Heart left ventricle (tissue), 7 donors: Measurements from ENCODE around the genes NCOA5, SLC2A10 and ZMYND8.

- PRO-cap, 6 experiments, result no peak in any of the 6 experiments
- RAMPAGE, long total RNA, 2 experiments, result no peak in any of the 2 experiments
- RRBS, result no CpG with 5 or more reads among the region's 10 CpGs
These were observed 17.2 kb downstream of the NCOA5 start for GRCh38 chr20:46072317-46073268.

GRCh38 chr20:46089772-46090413 is at the start of gene NCOA5:
TSS of gene NCOA5 (minus strand) at chr20:46089962.
- PRO-cap, 6 experiments, result peak in 6 of 6 experiments; most common plus-strand start chr20:46090040 (in 5); most common minus-strand start chr20:46089962 (in 4)
- RAMPAGE, long total RNA, 2 experiments, result no peak in any of the 2 experiments
- RRBS, result under 1% methylated on average over 16 of the region's 52 CpGs

DNA sequence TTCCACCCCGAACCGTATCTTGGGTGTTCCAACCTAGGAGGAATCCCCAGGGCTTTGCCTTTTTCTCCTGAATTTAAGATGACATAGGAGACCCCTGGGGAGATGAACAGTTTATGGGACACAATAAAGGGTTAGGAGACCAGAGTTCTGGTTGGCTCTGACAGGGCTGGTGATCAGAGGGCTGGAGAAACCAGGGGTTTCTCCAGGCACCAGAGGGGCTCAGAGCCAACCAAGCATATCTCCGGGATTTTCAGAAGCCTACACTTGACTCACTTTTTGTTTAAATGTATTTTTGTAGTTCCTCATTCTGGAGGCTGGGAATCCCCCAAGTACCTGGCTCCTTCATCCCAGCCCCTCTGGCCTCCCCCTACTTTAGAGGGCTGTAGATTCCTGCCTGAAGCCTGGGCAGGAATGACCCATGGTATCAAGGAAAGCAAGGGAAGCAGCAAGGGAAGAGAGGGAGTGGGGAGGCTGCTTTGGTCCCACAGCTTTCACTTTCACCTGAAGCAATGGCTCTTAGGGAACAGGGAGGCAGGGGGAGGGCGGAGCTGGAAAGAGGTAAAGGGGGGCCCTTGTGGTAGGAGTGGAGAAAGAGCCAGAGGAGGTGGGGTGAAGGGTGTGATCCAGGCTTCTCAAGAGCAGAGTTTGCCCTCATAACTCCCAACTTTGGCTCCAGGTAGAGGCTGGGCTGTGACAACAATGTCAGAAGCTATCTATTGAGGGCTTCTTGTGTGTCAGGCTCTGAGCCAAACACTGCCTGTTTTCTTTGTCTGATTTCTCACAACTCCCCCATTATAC is 1.0 kb downstream of the CD40 start:
- PRO-cap, 6 experiments, result no peak in any of the 6 experiments
- RAMPAGE, long total RNA, 2 experiments, result no peak in any of the 2 experiments
- RRBS, result no CpG with 5 or more reads among the region's 4 CpGs

DNA sequence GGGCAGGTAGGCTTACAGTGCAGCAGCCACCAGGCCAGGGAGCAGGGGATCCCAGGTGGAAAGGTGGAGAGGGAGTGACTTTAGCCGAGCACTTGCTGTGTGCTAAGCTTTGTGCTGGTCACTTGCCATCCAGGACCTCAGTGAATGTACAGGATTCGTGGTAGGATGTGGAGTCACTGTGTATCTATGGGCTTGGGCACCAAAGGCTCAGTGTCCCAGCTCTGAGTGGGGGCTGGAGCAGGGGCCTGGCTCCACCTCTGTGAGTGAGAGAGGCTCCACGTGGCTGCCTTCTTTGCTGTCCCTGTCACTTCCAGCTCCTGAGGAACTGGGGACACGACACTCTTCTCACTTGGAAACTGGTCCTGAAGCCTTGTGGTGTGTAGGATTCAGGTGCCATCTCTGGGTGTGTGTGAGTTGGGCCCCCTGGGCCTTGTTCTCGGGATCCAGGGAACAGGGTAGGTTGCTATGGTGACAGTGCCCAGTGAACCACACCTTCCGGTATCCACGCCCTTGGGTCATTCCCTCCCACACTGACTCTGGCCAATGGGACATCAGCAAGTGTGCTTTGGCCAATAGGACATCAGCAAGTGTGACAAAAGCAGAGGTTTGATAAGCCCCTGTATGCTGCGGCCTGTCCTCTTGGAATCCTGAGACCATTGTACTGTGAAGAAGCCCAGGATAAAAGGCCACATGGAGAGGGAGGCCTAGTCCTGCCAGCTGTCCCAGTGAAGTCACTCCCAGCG is 87.7 kb downstream of the CDH22 start:
- PRO-cap, 6 experiments, result peak in 1 of 6 experiments; most common plus-strand start position 637 of the sequence (in 1)
- RAMPAGE, long total RNA, 2 experiments, result no peak in any of the 2 experiments
- RRBS, result no CpG with 5 or more reads among the region's 9 CpGs

GRCh38 chr20:46642595-46643093 is 8.6 kb downstream of the SLC13A3 start:
- PRO-cap, 6 experiments, result no peak in any of the 6 experiments
- RAMPAGE, long total RNA, 2 experiments, result no peak in any of the 2 experiments
- RRBS, result no CpG with 5 or more reads among the region's 11 CpGs

- PRO-cap, 6 experiments, result no peak in any of the 6 experiments
- RAMPAGE, long total RNA, 2 experiments, result no peak in any of the 2 experiments
- RRBS, result no CpG with 5 or more reads among the region's 5 CpGs
These were observed 2.5 kb downstream of the TP53RK start for GRCh38 chr20:46686614-46687257.

DNA sequence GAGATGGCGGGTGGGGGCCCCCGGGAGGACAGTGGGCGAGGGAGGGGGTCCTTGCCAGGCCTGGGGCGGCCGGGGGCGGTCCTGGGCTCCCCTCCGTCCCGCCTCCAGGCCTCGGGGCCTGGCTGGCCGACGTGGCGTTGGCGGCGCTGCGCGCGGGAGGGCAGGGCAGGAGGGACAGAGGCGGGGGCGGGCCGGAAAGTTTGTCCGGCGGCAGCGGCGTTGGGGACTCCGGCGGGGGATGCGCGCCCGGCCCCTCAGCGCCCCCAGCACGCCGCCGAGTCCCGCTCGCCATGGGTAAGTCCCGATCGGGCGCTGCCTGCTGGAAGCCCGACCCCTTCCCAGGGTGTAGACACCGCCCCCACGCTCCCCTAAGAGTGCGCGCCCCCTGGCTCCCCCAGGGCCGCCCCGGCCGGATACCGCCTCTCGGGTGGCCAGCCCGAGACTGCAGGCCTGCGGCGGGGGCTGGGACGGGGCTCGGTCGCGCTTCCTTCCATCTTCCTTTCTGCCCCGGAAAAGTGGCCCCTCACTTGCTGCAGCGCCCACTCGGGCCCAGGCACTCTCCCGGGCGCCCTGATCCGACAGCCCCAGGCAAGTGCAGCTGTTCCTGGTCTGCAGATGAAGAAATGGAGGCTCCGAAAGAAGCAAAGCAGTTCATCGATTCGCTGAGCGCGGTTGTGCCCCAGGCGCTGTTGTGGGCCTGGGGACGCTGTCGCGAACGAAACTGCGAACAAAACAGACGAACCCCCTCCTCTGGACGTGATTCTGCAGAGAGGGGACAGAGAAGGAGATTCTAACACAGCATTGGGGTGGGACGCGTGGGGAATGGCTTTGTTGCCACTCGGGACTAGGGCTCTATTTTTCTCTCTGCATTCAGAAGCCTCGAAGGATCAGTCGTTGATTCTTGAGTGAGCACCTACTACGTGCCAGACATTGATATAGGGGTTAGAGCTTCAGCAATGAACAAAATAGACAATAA is at the start of gene SLC2A10:
SLC2A10 (plus strand) TSS at position 203 of the 976 bp plus-strand sequence.
- PRO-cap, 6 experiments, result peak in 6 of 6 experiments; most common plus-strand start position 189 of the sequence (in 6); most common minus-strand start position 124 of the sequence (in 5)
- RAMPAGE, long total RNA, 2 experiments, result no peak in any of the 2 experiments
- RRBS, result 2% methylated on average over 22 of the region's 80 CpGs

DNA sequence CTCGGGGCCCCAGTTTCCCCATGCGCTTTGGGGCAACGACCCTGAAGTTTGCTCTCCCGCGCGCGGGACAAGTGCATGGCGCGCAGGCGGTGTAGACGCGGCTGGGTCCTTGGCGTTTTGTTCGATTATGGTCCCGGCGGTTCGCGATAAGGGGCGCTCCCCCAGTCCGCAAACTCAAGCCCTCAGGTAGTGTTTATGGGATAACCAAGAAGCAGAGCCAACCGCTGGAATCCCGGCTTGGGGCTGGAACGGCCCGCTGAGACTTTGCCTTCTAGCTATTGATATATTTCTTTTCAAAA is 519 bp downstream of the EYA2 start:
- PRO-cap, 6 experiments, result no peak in any of the 6 experiments
- RAMPAGE, long total RNA, 2 experiments, result no peak in any of the 2 experiments
- RRBS, result 1% methylated on average over 10 of the region's 24 CpGs

DNA sequence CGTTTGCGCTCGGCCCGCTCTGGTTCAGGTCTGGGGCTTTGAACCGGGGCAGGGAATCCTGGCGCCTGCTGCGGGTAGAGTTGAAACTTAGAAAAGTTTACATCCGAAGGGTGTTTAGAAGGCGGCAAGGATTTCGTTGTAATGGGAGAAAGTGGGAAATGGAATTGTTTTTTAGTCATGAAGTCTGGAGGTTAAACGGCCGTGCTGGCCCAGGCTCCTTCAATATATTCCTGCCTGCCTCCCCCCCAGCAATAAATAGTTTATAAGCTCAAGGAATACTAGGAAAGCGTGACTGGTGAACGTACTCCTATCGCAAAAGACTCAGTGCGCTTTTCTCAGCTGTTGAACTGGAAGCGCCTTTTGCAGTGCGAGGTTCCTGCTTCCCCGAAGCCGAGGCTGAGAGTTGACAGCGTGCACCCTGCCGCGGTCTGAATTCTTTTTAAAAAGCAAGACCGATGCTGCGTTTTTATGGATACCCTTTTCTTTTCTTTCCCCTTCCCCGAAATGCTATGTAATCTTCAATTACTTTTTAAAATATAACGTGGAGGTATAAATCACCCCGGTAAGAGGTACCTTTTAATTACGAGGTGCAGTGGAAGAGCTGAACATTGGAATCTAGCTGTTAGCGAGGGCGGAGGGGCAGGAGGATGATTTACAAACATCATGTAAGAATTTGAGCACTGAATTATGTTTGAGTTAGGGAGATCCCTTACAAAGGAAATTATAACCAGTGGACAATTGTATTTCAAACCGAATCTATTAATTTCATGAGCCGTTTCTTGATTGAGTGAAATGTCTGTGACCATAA is 1.1 kb downstream of the EYA2 start:
- PRO-cap, 6 experiments, result peak in 1 of 6 experiments; most common minus-strand start position 349 of the sequence (in 1)
- RAMPAGE, long total RNA, 2 experiments, result no peak in any of the 2 experiments
- RRBS, result 4% methylated on average over 3 of the region's 33 CpGs

DNA sequence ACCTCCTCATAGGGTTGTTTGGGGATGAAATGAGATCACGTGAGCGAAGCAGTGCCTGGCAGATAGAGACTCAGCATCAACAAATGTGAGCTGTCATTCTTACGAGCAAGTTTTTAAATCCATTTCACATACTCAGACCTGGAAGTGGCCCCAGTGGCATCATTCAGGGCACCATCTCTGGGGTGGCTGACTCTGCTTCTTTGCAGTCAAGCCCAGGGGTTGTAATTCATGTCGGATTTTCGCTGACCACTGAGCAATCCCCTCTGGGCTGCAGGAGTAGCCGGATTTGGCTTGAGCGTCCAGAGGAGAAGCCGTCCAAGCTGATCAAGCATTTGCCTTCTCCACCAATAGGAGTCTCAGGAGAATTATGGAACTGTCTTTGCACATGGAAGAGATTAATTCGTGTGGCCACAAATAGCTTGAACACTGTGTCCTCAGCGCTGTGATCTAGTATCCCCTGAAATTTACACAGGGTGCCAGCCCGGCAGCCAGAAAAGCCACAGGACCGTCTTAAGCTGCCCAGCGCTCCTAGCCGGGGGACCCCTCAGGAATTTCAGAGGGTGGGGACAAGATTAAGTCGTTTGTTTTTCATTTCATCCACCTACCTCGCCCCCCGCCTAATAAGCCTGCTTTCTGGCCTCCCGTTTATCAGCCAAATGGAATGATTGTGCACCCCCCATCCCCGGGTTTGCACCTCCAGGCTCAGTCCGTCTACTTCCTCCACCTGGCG is 37.0 kb downstream of the EYA2 start:
- PRO-cap, 6 experiments, result no peak in any of the 6 experiments
- RAMPAGE, long total RNA, 2 experiments, result no peak in any of the 2 experiments
- RRBS, result 17% methylated on average over 4 of the region's 21 CpGs

DNA sequence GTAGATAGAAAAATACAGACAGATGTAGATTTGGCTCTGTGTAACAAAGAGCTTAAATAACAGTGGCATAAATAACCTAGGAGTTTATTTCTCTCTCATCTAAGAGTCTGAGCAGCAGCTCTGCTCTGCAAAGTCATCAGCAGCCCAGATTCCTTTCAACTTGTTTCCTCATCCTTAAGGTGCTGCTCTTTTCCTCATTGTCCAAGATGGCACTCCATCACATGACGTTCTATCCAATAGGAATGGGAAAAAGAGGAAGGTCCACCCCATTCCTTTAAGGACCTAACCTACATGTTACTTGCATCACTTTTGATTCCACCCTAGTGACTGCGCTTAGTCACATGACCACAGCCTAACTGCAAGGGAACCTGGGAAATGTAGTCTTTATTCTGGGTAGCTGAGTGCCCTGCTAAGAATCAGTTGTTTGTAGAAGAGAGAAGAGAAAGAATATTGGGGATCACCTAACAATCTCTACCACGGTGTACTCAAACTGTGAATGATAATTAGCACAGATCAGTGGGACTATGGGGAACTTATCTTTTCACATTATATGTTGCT is 76.6 kb downstream of the EYA2 start:
- PRO-cap, 6 experiments, result no peak in any of the 6 experiments
- RAMPAGE, long total RNA, 2 experiments, result no peak in any of the 2 experiments
- RRBS, result no CpG with 5 or more reads among the region's 3 CpGs

DNA sequence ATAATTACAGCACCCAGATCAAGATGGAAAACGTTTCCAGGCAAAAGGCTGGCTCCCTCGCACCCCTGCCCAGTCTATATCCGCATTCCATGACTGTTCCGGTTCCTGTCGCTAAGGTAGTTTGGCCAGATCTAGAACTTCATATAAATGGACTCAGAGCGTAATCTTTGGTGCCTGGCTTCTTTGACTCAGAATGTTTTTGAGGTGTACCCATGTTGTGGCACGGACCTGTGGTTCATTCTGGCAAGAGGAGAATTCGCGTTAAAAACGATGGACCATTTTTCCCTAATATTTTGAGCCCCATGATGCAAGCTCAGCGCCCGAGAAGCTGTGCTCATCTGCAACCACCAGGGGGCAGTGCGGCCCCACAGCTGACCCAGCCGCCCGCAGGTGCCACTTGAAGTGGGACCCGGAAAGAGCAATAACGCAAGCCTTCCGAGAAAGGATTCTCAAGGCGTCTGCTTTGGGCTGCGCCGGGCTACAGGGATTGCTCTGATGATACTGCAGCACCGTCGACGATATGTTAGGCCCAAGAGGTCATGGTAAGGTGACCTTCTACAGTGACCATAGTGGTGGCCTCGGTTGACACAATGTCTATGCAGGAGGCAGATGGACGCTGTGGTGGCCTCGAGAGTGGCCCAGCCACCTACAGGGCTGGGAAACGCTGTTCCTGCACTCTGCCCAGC is 160.2 kb downstream of the ZMYND8 start:
- PRO-cap, 6 experiments, result peak in 1 of 6 experiments; most common plus-strand start position 452 of the sequence (in 1)
- RAMPAGE, long total RNA, 2 experiments, result no peak in any of the 2 experiments
- RRBS, result 11% methylated on average over 6 of the region's 28 CpGs

DNA sequence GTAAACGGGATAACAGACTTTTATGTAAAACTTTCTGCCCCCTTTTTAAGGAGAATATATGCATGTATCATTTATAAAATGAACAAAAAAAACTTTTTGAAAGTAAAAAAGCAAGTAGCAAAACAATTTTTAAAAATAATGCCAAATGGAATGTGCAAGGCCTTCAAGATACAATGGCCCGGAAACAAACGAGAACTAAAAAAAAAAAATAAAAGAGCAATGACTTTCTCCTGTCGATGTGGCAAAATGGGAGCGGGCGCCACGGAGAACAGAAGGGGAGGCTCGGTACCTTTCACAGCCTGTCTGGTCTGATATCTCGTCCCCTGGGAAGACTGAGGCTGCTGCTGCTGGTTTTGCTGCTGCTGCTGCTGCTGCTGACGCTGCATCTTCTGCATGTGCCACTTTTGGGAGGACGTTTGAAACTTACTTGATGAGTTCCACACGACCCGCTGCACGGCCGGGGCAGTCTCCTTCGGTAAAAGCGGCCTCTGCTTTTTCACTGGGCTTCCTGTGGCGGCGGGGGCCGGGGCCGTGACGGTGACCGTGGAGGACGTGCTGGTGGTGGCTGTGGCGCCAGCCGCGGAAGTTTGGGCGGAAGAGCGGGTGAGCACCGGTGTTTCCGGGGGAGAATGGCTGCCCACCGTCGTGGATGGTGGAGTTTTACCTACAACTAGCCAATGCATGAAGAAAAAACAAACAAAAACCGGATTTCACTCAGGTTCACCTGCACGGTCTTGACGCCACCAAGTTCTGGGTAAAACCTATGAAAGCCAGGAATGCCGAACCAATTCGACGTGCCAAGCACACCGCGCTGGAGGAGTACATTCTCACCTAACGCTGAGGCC is 117.8 kb downstream of the ZMYND8 start:
- PRO-cap, 6 experiments, result no peak in any of the 6 experiments
- RAMPAGE, long total RNA, 2 experiments, result no peak in any of the 2 experiments
- RRBS, result 92% methylated on average over 17 of the region's 42 CpGs

DNA sequence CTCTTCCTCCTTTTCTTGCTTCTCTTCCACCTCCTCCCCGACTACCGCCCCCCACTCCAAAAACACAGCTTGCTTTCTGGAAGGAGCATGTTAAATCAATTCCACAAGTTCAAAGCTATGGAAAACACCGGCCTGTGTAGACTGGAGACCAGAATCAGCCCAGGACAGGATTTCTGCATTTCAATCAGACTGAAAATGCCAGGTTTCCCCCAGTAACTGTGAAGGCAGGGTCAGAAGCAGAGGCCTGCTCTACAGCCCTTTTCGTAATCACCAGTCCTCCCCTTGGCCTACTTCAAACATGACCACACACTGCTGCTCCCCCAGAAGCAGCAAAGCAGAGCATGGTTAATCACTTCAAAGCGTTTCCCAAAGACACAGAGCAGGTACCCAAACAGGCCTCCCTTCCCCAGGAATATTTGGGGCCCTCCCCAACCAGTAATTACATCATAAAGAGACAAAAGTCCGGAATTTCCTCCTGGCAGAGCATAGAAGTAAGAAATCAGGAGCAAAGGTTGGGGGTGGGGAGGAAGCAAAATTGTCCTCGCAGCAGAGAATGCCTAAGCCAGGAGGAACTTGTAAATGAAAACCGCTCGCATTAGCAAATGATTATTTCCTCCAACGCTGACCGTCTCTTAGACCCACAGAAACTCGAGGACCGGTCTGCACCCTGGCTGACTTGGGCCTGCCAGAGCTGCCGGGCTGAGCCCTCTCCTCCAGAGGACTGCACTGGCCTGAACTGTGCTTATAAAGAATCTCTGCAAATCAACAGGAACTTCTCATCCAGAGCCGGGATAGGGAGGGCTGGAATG is 38.3 kb downstream of the ZMYND8 start:
- PRO-cap, 6 experiments, result peak in 6 of 6 experiments; most common plus-strand start position 635 of the sequence (in 3); most common minus-strand start position 715 of the sequence (in 2)
- RAMPAGE, long total RNA, 2 experiments, result no peak in any of the 2 experiments
- RRBS, result 3% methylated on average over 3 of the region's 15 CpGs

GRCh38 chr20:47319643-47320497 is 36.6 kb downstream of the ZMYND8 start:
- PRO-cap, 6 experiments, result peak in 6 of 6 experiments; most common plus-strand start chr20:47319806 (in 2); most common minus-strand start chr20:47319737 (in 6)
- RAMPAGE, long total RNA, 2 experiments, result no peak in any of the 2 experiments
- RRBS, result 10% methylated on average over 2 of the region's 24 CpGs

- PRO-cap, 6 experiments, result no peak in any of the 6 experiments
- RAMPAGE, long total RNA, 2 experiments, result no peak in any of the 2 experiments
- RRBS, result no CpG with 5 or more reads among the region's 9 CpGs
These were observed 7.0 kb downstream of the ZMYND8 start for GRCh38 chr20:47349303-47350042.

DNA sequence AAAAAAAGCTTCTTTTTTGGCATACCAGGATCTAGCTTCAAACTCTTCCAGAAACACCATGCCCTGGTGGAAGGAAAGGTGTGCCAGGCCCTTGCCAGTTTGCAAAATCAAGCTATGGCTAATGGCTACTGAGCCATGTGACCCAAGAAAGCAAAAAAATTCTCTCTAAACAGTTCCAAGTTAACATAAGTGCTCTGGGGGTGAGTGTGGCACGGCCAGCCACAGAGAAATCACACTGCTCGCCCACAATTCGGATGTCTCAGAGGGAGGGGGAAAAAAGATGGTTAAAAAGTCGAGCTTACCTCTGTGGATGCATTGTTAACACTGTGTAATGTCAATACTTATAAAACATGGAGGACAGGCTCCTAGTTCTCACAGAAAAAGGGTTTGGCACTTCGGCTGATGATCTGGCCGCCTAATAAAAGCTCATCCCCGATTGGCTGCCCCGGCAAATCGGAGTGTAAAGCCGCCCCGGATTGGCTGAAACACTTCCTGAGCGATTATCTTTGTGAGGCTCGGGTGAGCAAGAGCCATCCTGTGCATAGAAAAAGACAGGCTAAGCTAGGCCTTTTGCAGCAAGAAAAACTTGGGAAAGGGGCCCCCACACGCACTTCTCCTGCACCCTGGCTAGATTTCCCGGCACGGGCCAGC is at the start of gene ZMYND8:
ZMYND8 (minus strand) TSS at position 345 of the 651 bp plus-strand sequence.
- PRO-cap, 6 experiments, result peak in 6 of 6 experiments; most common plus-strand start position 499 of the sequence (in 4); most common minus-strand start position 308 of the sequence (in 1)
- RAMPAGE, long total RNA, 2 experiments, result start-site peak on the minus strand in 2 of 2 experiments, centred at positions 336 to 349 of the sequence, 46 to 214 reads per replicate
- RRBS, result 3% methylated on average over 2 of the region's 16 CpGs

DNA sequence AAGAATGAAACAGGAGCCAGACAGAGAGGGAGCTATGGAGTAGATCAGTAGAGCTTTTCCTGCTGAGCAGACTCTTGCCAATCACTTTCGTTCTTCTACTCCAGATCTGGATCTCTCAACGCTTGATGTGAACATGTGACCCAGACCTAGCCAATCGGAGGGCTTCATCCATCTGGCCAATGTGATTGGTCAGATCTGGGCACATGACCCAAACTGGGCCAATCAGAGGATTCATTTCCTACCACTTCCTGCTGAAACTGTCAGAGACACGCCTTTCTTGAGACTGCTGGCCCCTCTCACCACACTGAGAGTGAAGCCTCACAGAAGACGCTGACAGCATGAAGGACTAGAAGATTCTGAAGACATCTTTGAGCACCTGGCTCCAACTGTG is 44.2 kb upstream of the ZMYND8 start:
- PRO-cap, 6 experiments, result no peak in any of the 6 experiments
- RAMPAGE, long total RNA, 2 experiments, result no peak in any of the 2 experiments
- RRBS, result no CpG with 5 or more reads among the region's 5 CpGs

DNA sequence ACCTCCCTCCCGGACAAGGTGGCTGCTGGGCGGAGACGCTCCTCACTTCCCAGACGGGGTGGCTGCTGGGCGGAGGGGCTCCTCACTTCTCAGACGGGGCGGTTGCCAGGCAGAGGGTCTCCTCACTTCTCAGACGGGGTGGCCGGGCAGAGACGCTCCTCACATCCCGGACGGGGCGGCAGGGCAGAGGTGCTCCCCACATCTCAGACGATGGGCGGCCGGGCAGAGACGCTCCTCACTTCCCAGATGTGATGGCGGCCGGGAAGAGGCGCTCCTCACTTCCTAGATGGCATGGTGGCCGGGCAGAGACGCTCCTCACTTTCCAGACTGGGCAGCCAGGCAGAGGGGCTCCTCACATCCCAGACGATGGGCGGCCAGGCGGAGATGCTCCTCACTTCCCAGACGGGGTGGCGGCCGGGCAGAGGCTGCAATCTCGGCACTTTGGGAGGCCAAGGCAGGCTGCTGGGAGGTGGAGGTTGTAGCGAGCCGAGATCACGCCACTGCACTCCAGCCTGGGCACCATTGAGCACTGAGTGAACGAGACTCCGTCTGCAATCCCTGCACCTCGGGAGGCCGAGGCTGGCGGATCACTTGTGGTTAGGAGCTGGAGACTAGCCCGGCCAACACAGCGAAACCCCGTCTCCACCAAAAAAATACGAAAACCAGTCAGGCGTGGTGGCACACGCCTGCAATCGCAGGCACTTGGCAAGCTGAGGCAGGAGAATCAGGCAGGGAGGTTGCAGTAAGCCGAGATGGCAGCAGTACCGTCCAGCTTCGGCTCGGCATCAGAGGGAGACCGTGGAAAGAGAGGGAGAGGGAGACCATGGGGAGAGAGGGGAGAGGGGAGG is 24.5 kb downstream of the NCOA3 start:
- PRO-cap, 6 experiments, result no peak in any of the 6 experiments
- RAMPAGE, long total RNA, 2 experiments, result no peak in any of the 2 experiments
- RRBS, result no CpG with 5 or more reads among the region's 49 CpGs

DNA sequence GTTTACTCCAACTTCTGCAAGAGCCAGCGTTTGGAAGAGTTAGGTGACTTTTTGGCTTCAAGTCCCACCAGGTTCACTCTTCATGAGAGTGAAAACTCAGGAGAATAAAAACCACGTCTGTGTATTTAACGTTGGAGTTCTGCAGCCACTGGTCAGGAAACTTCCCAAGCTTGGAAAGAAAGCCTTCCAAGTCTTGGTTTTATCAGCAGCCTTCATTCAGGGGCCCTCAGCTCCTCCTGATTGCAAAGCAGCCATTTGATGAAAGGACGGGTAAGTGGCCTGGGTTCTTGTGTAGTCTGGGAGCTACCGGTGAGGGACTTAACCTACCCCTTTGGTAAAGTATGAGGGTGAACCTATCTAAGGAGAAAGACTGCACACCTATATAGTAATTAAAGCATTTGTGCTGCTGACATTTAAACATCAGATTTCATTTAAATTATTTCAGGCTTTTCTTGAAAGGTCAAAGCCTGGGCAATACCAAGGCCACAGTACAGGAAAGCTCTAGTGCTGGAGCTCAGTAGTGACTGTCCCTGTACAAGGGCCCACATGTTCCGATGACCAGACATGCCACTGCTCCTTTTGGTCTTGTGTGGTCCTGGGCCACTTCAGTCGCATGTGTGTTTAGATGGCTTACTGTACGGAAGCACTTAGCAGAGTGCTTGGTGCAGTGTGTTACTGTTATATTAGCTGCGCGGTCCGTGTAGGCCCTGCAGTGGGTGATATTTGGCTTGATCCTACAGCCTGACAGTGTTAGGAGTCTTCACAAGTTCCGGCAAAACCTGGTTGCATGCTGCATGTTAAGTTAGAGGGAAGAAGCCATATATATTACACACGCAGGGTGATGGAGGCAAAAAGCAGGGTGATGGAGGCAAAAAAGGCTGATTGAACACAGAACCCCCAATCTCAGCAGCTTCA is 123.0 kb downstream of the SULF2 start:
- PRO-cap, 6 experiments, result no peak in any of the 6 experiments
- RAMPAGE, long total RNA, 2 experiments, result no peak in any of the 2 experiments
- RRBS, result no CpG with 5 or more reads among the region's 13 CpGs